GM19240 (cell line): Measurements from ENCODE around the genes EDN2 and FOXJ3.

DNA sequence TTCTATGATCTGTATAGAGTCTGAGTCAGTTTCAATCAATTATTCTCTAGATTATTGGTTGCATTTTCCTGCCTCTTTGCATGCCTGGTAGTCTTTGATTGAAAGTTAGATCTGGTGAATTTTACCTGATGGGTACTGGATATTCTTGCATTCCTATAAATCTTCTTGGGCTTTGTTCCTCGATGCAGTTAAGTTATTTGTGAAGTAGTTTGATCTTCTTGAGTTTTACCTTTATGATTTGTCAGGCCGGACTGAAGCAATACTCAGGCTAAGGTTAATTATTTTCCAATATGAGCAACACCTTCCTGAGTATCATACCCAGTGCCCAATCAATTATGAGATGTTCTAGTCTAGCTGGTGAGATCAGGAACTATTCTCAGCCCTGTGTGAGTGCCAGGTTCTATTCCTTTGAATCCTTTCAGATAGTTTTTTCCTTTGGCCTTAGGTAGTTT, 92.6 kb downstream of the SCMH1 start:
- RRBS: no CpG with 5 or more reads among the region's 2 CpGs

GRCh38 chr1:41357957-41358620, 116.0 kb upstream of the SCMH1 start:
- RRBS: no CpG with 5 or more reads among the region's 18 CpGs

DNA sequence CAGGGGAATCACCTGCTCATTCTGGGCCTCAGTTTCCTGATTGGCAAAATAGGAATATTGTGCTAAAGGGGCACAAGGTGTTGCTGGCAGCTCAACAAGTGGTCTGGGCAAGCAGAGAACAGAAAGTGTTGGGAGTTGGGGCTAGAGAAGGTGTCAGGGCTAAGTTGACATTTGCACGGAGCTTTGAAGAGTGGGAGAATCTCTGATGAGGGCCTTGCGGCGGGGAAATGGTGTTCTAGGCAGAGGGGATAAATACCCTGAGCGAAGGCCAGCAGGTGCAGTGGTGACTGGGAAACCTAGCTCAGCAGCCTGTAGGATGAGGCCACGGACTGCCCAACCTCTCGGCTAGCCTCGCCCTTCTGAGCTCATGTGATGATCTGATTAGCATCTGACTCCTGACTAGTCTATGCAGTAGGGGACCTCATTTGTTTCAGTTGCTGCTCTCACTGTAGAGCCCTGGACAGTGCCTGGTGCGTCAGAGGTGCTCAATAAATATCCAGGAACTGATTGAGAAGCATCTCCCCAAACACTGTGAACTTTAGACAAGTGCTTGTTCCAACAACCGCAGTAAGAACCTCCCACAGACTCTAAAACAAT, 118.0 kb upstream of the SCMH1 start:
- RRBS: no CpG with 5 or more reads among the region's 9 CpGs

DNA sequence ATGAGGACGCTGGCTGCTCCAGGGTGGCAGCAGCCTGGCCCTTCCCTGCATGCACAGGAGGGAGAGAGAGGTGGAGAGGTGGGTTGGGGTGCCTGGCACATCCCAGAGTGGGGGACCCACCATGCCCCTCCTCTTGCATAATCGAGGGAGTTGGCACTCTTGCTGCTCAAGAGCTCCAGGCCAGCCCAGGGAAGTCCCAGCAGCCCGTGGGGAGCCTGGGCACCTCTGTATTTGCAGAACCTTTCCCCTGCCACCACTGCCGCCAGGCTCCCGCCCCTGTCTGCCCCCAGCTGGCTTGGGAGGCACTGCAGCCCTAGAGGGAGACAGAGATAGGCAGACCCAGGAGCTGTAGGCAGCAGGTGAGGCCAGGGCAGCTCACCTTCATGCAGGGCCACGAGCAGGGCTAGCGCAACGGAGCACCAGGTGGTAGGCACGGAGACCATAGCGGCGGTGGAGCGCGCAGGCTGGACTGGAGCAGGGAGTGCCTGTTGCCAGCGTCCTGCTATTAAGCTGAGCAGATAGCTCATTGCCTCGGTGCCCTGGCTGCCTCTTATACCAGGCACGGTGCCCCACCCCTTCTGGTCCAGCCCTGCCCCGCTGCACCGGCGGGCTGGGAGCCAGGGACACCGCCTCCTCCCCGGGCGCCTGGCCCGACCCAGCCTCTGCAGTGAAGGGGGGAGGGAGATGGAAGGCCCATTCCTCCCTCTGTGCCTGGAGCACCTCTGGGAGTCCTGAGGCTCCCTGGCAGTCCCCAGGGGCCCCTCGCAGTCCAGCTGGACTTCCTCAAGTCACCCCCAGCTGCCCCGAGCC, at the start of gene EDN2:
Gene EDN2 (minus strand): TSS at position 525 of the 810 bp plus-strand sequence.
- RRBS: no CpG with 5 or more reads among the region's 25 CpGs

GRCh38 chr1:41495015-41495964, 10.8 kb upstream of the EDN2 start:
- RRBS: 37% methylated on average over 5 of the region's 21 CpGs

GRCh38 chr1:41641161-41641829, 156.8 kb upstream of the EDN2 start:
- RRBS: no CpG with 5 or more reads among the region's 7 CpGs

DNA sequence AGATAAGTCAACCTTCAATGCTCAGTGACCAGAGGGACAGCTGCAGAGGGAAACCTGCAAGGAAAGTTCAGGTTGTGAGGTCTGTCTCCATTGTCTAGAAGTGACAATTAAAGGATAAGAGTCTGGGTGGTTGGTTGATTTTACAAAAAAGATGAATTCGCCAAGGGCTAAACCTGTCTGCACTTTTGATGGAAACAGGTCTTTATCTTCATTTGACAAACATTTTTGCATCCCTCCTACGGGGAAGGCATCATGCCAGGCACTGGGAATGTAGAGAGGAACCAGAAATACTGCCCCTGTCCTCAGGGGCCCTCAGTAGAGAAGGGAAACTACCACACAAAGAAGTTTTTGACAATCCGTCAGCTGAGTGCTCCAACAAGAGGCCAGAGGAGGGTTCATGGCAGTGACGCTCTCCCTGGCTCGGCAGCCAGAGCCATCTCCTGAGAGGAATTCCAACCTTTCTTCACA, 154.2 kb downstream of the HIVEP3 start:
- RRBS: no CpG with 5 or more reads among the region's 5 CpGs

- RRBS: no CpG with 5 or more reads among the region's 4 CpGs
These were observed 145.7 kb downstream of the HIVEP3 start for GRCh38 chr1:41773006-41773500.

DNA sequence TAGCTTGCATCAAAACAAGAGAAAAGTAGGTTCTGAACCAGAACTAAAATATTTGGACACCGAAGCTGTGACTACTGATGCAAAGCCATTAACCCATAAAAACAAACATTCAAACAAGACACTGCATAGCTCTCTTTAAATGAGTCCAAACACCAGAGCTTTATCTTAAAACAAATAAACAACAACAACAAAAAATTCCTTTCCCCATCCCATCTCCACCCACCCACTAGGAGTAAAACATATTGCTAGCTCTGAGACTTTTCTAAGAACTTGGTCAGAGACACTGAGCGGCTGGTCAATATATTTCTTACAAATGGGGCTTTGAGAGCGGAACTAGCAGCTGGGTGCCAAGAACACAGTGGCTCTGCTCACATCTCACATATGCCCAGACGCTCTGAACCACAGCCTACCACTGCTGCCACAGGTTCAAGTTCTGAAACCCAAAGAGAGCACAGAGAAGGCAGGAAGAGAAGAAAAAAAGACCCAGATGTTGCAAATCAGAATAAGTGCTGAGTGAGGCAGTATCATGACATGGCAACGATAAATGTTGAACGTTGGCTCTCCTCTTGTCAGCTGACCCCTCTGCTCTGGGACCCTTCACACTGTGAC, 26.6 kb downstream of the HIVEP3 start:
- RRBS: no CpG with 5 or more reads among the region's 6 CpGs

DNA sequence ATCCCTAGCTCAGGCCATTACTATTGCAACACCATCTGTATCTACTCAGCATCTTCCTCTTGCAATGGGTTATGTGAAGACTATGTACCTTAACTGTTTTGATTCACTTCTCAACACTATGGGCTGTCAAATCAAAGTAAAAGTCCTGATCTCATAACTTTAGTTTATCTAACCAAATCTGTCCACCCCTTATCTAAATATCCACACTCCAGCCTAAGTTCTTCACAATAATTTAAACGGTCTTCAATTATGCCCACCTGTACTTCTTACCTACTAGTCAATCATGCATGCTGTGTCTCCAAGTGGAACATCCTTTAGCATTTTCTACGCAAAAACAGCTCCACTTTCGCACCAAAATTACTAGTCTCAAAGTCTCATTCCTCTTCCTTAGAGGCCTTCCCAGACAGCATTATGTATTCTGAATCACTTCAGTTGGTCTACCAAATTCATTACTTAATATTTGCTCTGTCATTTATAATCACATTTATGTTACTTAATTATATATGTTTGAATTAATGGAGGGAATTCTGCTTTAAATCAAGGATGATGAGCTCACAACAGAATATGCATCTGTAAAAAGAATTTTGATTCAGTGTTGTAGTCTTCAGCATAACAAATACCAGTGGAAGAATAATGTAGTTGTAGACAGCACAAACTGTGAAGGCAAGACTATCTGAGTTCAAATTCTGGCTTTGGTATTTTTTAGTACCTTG, 58.8 kb upstream of the GUCA2A start:
- RRBS: no CpG with 5 or more reads among the region's 3 CpGs

GRCh38 chr1:42334635-42334892, 471 bp downstream of the FOXJ3 start:
- RRBS: 2% methylated on average over 8 of the region's 22 CpGs

- RRBS: 1% methylated on average over 31 of the region's 95 CpGs
These were observed at the start of gene FOXJ3 for GRCh38 chr1:42334893-42335750. Gene FOXJ3 (minus strand): TSS chr1:42335235.

DNA sequence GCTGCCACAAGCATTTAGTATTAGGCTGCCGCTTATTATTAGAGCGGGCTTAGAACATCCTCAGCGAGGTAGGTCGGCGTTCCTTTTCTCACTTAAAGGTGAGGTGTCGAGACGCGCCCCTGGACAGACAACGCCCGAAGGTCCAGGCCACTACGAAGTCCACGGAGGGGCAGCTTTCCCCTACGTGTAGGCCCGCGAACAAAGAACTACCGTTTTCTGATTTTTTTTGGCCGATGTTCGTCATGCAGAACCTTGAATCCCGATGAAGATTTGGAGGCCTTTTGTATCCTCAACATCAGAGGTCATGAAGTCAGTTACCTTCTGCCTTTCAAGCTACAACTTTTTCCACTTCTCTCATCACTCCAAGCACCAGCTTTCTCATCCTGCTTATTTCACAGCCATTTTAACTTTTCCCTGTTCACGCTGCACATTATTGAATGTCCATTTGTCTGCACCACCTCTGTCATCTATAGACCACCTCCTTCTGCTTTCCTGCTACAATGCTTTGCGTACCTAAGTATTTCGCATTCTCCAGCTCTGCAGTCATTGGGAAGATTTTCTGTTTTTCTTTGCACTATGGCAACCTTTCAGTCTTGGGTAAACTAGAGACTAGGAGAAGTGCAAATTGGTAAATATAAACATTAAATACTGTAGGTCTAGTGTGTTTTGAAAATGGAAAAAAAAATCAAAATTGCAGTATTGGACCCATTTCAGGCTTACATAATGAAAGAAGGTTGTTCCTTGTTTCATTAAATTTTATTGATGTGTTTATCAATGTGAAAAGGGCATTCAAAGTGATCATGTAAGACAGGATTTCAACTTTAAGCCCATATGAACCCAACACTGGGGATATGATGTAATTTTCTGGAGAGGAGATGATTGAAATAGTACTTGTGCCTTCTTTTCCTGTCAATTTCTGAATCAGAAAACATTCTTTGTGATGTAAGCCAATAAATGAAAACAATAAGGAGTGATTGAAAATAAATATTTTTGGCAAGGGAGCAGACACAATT, 810 bp downstream of the CCDC30 start:
- RRBS: no CpG with 5 or more reads among the region's 22 CpGs

DNA sequence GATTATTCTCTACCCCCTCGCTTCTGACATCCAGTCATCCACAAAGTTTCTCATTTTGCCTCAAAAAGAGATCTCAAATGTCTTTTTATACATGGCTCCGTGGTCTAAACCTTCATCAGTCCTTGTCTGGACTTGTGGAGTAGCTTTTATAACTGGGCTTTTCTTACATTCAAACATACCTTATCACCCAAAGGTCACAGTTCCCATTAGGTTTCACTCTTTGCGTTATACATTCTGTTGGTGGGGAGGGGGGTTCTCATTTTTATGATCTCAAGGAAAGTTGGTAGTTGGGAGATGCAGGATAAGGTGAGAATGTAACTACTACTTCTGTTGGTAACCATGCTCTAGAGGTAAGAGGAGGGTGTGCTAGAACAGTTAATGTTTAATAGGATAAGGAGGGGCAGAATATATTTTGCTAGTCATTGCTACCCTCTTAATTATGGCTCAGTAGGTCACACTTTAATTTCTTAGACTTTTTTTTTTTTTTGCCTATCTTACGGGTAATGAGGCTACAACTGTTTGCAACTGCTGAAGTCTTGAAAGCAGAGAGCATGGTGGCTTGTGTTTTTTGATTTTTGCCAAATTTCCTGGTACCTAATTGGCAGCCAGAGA, 10.7 kb downstream of the YBX1 start:
- RRBS: no CpG with 5 or more reads among the region's 4 CpGs

DNA sequence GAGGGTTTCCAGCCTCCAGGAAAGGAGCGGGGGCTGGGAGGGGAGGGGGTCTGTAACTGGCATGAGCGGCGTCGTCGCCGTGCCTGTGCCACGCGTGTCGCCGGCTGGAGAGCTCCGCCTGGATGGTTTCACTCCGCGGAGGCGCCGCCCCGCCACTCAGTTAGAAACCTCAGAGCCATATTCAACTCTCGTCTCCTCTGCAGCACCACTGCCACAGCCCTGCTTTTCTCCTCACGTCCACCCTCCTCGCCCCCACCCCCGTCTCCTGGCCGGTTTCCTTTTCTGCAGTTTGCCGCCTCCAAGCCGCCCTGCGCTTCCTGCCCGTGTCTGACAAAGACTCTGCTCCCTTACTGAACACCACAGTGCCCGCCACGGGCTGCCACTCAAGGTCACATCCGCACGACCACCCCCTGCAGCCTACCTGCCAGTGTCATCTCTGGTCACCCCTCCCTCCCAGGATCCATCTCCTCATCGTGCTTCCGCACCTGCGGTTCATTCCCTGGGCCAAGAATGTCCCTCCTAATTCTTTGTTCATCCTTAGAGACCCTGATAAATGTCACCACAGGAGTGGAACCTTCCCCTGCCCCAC, 563 bp downstream of the TMEM269 start:
- RRBS: no CpG with 5 or more reads among the region's 32 CpGs

DNA sequence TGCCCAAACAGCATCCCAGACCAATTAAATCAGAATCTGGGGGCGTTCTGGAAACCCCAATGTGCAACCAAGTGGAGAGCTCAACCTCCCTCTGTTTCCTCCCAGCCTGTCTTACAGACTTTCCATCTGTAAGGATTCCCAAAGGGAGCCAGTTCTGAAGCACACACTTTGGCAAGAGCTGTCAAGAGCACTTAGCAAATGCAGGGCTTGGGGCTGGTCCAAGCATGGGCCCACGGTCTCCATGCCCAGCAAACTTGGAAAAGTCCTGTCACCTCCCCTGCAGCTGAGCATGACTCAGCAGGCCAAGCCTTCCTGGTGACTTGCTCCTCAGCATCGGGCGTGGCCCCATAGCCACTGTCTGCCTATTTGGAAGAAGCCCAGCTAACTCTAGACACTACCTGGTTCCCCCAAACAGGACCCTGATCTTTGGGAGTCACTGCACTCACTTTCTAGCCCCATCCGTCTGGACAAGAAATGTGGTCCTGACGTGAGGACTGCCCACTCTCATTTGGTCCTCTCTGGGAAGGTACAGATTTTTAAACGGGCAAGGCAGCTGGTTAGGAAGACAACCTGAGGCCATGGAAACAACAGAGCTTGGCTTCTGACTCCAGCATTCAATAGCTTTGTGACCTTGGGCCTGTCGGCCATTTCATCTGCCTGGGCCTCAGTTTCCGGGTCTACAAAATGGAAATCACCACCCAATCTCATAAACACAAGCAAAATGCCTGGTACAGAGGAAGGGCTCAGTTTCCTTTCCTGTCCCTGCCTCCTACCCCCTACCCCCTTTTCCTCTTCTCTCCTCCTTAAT, 16.8 kb downstream of the SLC2A1 start:
- RRBS: no CpG with 5 or more reads among the region's 9 CpGs

- RRBS: 79% methylated on average over 1 of the region's 7 CpGs
These were observed 34.0 kb upstream of the TMEM125 start for GRCh38 chr1:43235719-43236196.

DNA sequence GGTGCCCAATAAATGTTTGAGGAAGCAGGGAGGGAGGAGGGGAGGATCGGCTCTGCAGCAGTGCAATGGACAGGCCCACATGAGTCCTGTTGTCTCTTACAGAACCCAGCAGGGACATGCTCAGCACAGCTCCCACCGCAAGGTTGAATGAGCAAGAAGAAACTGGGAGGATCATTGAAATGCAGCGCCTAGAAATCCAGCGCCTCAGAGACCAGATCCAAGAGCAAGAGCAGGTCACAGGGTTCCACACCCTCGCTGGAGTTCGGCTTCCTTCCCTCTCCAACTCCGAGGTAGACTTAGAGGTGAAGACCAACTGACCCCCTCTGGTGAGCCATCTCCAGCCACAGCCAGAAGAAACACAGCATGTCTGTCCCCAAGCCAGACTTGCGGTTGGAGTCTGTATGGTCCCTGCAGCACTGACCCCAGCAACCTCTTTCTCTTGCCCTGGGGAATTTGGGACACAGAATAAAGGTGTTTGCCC, 15.9 kb upstream of the TMEM125 start:
- RRBS: no CpG with 5 or more reads among the region's 8 CpGs

- RRBS: no CpG with 5 or more reads among the region's 19 CpGs
These were observed 6.8 kb downstream of the TMEM125 start for GRCh38 chr1:43276210-43277257.

DNA sequence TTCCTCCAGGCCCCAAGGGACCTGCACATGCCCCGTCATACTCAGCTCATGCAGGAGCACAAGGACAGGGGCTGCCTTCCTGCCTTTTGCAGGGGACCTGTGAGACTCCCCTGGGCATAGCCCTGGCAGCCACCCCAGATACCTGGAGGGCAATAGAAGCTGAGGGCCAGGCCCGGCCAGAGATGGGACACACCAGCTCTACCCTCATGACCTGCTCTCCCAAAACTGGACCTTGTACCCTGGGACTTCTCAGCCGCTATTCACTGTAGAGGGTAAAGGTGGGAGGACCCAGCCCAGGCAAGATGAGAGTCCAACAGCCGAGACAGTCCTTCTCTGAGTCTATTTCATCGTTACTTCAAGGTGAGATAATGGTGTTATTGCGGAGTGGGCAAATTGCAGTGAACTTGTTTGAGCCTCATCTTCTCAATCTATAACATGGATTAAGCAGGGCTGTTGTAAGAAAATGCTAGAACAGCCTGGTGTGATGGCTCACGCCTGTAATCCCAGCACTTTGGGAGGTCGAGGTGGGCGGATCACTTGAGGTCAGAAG, 7.8 kb downstream of the C1orf210 start:
- RRBS: no CpG with 5 or more reads among the region's 9 CpGs